Mammary microvascular endothelial cell (primary cell): ENCODE data around the genes FAM200C, GABRB2 and HMMR.

DNA sequence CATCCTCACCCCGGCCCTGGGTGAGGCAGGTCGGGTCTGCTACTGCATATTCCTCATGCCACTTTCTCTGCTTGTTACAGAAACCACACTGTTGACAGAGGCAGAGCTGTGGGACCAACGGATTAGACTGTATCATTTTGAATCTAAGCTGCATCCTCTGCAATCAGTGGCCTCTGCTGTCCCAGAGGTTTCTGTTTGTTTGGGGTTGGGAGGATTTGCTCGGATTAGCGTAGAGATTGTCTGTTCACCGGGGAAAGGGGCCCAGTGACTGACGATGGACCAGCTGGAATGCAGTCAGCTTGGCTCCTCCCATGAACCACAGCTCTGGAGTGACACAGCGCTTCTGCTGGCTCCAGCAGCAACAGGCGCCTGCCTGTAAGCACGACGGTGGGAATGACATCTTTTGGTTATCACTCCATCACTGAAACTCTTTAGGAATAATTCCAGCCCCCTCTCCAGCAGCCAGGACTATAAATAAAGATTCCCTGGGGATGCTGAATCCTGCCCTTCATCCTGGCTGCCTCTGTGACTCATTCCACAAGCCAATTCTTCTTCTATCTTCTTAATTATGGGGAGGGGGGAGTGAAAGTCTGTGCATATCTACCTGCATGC, 37.2 kb upstream of the ADRA1B start:
- RAMPAGE, long total RNA = no peak

- RAMPAGE, long total RNA = no peak
These were observed 5.0 kb upstream of the ADRA1B start for GRCh38 chr5:159911237-159911648.

- RAMPAGE, long total RNA = no peak
These were observed 1.5 kb downstream of the TTC1 start for GRCh38 chr5:160010372-160010813.

- RAMPAGE, long total RNA = no peak
These were observed 52.7 kb downstream of the TTC1 start for GRCh38 chr5:160061643-160062004.

DNA sequence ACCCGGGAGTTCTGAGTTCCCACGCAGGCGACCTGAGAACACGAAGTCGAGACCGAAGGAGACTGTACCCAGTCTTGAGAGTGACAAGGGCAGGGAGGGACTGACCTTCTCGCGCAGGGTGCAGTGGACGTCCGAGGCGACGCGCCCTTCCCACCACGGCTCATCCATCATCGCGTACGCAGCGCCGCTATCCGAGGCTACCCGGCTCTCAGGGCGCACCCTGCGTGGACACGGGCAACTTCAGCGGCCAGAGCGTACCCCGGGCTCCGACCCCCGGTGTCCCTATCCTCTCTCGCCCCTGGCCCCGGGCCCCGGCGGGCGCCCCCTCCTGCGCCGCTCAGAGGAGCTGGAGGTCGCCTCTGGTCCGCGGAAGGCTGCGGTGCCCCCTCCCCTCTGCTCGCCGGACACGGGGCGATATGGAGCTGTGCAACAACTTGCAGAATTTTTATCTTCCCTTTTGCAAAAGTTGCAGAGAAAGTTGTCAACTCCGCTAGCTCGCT, 561 bp downstream of the CCNJL start:
- RAMPAGE, long total RNA = no peak

DNA sequence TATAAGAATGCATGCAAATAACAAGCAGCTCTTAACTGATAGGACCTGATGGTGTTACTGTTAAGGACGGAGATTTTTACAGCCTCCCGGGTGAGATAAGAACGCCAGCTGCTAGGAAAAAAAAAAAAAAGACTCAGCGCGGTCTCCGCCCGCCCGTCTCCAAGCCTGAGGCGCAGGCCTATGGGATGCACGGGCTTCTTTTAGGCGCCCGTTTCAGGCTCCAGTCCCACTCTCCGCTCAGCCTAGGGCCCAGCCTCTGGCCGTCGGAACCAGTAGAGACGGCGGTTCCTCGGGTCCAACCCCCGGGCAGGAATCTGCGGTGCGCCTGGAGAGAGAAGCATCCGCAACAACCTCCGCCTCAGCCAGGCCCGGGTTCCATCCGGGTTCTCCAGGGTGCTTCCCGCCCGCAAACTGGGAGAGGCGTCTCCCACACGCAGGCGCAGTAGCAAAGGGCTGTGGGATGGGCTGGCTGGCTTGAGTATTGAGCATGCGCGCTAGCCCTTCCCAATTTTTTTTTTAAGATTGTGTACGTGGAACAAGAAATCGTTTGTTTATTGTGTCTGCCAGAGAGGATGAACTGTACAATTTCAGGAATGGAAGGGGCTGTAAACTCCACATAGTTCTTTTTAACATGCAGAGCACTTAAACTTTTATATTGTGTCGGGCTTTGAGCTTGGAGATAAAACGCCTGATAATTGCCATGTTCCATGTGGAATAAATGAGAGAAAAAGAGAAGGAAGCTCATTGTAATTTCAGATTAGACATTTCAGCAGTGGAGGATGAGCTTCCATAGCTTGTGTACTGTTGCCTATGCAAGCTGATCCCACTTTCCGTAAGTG, at the start of gene FAM200C:
TSS of gene FAM200C (minus strand) at position 390 of the 839 bp plus-strand sequence.
- RAMPAGE, long total RNA = start-site peak on the minus strand centred at position 382 of the sequence, 27 bp wide, 61 and 15 reads in 2 replicates

DNA sequence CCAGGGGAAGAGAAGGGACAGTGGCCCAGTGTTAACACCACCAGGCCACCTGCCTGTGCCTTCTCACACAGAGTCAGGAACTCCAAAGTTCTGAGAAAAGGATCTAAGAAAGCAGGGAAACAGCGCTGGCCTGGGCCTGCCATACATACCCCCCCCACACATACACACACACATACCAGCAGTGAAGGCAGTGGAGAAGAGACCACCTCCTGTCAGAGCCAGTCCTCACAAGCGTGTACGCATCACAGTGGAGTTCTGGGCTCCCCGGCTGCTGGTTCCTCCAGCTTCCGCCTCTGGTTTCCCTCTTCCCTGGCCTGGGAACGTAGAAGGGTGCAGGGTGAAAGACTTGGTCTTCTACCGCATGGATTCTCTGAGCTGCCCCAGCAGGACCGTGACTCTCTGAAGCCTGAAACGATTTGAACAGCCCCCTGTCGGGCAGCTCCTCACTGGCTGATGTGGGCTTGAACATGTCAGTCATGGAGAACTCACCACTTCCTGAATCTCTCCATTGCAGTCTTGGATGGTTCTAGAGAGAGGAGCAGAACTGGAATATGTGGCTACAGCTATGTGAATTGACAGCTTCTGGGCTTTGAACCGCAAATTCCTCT, 84.2 kb downstream of the PTTG1 start:
- RAMPAGE, long total RNA = no peak

- RAMPAGE, long total RNA = no peak
These were observed 85.0 kb downstream of the PTTG1 start for GRCh38 chr5:160506675-160507004.

DNA sequence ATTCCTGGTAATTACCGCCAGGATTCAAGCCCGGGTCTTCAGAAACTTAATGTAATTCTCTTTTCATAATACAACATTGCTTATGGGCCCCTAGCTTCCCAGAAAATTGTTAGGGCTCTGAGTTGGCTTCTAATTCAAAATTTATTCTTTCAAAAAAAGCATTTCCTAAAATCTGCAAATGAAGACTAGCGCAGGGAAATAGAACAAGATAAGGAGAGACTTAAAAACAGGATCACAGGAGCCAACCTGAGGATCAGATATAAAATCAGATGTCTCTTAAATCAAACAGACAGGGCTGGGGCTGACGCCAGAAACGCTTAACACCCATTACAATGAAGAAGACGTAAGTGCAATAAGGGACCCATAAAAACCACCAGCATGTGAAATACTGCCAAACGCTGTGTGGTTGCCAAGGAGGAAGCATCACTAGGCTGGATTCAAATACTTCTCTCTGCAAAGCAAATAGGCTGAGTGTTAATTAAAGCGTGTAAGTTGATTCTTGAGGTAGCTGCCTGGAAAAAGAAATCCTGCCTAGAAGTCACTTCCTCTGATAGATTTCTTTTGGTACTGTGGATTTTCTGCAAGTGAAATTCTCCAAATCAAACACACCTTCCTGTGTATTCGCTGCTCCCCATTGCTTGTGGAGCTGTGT, 74.4 kb upstream of the ATP10B start:
- RAMPAGE, long total RNA = no peak

DNA sequence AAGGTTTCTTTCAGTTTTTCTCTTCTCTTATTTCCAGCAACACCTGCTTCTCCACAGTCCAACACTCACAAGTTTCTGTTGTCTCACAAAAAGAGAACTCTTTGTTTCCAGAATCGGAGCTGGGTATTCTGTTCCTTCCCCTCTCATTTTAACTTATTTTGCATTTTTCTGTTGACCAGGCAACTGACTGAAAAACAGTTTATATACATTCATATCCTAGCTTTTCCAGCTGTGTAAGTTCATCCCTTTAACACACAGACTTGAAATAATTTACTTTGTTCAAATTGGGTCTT, 287.1 kb upstream of the ATP10B start:
- RAMPAGE, long total RNA = no peak

GRCh38 chr5:161546404-161546861, at the start of gene GABRB2:
TSS of gene GABRB2 (minus strand) at chr5:161546725.
- RAMPAGE, long total RNA = no peak

DNA sequence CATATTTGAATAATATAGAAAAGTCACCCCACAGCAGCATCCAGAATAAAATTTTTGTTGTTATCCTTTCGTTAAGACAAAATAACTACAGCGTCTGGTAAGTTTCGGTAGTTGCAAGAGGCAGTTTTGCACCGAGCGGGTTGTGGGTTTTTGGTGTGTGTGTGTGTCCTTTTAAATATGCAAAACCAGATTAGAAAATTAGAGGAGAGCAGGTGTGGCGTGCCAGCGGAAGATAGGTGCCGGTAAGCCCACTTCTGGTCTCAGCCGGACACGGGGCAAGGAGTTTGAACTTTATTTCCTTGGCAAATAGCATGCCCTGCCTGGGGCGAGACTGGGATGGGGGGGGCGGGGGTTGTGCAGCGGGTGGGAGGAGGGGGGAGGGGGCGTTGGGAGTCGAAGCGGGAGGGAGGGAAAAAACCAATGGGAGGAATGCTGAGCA, 356 bp upstream of the GABRB2 start:
- RAMPAGE, long total RNA = no peak

GRCh38 chr5:161547301-161547970, 911 bp upstream of the GABRB2 start:
- RAMPAGE, long total RNA = no peak

- RAMPAGE, long total RNA = no peak
These were observed 48.2 kb upstream of the GABRA6 start for GRCh38 chr5:161637390-161637707.

DNA sequence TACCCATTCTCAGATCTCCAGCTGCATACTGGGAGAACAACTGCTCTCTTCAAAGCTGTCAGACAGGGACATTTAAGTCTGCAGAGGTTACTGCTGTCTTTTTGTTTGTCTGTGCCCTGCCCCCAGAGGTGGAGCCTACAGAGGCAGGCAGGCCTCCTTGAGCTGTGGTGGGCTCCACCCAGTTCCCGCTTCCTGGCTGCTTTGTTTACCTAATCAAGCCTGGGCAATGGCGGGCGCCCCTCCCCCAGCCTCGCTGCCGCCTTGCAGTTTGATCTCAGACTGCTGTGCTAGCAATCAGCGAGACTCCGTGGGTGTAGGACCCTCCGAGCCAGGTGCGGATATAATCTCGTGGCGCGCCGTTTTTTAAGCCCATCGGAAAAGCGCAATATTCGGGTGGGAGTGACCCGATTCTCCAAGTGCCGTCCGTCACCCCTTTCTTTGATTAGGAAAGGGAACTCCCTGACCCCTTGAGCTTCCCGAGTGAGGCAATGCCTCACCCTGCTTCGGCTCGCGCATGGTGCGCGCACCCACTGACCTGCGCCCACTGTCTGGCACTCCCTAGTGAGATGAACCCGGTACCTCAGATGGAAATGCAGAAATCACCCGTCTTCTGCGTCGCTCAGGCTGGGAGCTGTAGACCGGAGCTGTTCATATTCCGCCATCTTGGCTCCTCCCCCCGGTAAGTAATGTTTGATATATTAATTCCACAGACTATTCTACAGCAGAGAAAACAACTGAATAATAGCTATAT, 31.1 kb upstream of the GABRG2 start:
- RAMPAGE, long total RNA = no peak

- RAMPAGE, long total RNA = no peak
These were observed 201.2 kb downstream of the GABRG2 start for GRCh38 chr5:162268756-162269260.

DNA sequence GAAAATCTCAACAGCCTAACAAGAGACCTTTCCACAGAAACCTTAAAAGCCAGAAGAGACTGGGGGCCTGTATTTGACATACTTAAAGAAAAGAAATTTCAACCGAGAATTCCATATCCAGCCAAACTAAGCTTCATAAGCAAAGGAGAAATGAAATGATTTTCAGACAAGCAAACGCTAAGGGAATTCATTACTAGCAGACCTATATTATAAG, 540.5 kb upstream of the CCNG1 start:
- RAMPAGE, long total RNA = no peak

DNA sequence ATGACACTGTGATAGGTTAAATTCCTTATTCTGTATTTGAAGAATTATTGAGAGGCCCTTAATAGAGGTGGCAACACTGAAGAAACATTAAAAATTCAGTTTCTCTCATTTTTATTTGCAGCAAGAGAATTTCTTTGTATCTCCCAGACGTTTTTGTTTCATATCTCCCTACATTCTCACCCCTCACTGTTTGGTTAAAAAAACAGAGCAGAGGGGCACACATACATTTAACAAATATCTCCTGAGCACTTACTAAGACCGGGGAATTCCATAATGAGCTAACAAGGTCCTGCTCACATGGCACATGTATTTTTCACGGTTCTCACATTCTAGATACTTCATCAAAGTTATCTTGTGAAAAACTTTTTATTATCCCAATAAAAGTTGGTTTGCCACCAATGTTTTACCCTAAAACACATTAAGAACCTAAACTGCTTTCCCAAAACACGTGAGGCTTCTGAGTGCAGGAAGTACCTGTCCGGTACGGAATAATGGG, 455.8 kb upstream of the CCNG1 start:
- RAMPAGE, long total RNA = no peak

- RAMPAGE, long total RNA = start-site peak on the plus strand at chr5:163460650-163460664, 174 and 64 reads in 2 replicates
These were observed at the start of gene HMMR for GRCh38 chr5:163460448-163461291. TSS of gene HMMR (plus strand) at chr5:163460632.

GRCh38 chr5:163503878-163505003, 1.2 kb upstream of the MAT2B start:
- RAMPAGE, long total RNA = no peak